Neural progenitor cell (in vitro differentiated cells): ENCODE measurements around a stretch of chr19.

DNA sequence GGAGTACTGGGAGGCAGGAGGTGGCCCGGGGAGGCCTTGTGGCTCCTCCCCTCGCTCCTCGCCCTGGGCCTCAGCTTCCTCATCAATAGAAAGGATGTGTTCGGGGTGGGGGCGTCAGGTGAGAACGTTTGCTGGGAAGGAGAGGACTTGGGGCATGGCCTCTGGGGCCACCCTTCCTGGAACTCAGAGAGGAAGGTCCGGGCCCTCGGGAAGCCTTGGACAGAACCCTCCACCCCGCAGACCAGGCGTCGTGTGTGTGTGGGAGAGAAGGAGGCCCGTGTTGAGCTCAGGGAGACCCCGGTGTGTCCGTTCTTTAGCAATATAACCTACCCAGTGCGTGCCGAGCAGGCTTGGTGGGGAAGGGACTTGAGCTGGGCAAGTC is 15.8 kb upstream of the CELF5 start:
- RAMPAGE, long total RNA = no peak

DNA sequence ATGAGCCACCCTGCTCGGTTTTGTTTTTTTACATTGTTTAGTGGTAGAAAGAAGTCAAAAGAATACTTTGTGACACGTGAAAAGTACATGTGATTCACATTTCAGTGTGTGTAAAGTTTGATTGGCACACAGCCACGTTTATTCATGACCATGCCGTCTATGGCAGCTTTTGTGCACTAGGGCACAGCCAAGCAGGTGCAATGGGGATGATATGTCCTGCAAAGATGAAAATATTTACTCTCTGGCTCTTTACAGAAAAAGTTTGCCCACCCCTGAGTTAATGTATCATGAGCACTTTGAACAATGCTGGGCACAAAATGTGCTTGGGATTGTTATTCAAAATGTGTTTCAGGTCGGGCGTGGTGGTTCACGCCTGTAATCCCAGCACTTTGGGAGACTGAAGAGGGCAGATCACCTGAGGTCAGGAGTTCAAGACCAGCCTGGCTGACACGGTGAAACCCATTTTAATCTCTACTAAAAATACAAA is 16.1 kb upstream of the NFIC start:
- RAMPAGE, long total RNA = no peak

GRCh38 chr19:3358336-3358893 is 8.0 kb upstream of the NFIC start:
- RAMPAGE, long total RNA = no peak

DNA sequence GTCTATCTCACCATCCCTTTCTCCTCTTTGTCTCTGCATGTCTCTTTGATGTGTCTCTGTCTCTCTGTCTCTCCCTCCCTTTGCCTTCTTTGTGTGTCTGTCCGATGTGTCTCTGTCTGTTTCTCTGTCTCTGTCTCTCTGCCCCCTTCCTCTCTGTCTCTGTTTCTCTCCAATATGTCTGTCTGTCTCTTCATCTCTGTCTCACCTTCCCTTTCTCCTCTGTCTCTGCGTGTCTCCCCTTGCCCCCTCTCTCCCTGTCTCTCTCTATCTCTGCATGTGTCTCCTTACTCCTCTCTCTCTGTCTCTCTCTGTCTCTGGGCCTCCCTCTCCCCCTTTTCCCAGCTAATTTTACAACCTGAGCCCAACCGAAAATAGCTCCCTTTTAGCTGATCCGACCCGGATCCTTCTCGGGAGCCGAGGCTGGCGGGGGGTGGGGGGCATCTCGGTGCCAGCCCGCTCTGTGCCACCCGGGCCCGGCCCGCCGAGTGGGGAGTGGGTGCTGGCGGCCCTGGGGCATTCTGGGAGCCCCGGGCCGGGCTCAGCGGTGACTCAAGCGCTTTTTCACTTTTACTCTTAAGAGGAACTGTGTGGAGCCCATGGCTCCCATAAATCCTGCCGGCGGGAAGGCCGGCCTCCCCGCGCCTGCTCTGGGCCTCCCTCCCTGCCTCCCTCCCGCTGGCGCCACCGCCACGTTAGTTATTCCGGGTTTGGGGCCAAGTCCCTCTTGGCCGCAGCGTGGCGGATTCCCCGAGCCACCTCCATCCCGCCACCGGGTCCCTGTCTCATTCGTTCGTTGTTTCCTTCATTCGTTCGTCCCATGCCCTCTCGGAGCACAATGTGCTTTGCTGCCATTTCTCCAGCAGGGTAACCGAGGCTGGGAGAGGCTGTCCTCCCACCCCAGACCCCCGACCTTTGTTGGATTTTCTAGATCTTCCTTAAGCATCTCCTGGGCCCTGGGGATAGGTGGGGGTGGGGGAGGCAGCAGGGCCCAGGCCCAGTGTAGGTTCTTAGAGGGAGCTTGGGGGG is 3.0 kb downstream of the NFIC start:
- RAMPAGE, long total RNA = no peak

DNA sequence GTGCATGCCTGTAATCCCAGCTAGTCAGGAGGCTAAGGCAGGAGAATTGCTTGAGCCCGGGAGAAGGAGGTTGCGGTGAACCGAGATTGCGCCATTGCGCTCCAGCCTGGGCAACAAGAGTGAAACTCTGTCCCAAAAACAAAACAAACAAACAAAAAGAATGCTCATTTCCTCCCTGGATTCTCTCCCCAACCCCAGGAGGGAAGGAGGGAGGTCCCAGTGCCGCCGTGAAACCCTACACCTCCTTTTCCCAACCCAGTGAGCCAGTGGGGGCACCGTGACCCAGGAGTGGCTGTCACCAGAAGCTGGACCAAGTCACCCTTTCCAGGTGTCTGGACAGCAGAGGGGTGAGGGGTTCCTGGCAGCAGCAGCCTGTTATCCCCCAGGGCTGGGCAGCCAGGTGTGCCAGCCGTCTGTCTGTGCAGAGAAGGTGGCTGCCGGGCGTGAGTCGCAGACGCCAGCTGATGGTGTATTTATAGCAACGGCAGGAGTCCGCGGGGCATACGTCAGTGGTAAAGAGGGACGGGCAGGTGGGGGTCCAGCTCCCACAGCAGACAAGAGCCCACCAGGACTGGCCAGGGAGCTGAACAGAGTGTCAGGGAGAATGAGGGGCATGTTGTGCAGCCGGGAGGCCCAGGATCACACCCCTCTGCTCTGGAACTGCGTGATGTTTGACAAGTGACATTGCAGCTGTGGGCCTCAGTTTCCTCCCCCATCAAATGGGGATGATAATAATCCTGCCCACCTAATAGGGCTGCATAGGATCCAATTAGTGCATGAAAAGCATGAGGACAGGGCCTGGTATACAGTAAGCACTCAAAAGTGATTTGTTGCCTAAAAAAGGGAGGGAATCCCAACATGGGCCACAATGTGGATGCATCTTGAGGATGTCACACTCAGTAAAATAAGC is 23.7 kb downstream of the NFIC start:
- RAMPAGE, long total RNA = no peak

DNA sequence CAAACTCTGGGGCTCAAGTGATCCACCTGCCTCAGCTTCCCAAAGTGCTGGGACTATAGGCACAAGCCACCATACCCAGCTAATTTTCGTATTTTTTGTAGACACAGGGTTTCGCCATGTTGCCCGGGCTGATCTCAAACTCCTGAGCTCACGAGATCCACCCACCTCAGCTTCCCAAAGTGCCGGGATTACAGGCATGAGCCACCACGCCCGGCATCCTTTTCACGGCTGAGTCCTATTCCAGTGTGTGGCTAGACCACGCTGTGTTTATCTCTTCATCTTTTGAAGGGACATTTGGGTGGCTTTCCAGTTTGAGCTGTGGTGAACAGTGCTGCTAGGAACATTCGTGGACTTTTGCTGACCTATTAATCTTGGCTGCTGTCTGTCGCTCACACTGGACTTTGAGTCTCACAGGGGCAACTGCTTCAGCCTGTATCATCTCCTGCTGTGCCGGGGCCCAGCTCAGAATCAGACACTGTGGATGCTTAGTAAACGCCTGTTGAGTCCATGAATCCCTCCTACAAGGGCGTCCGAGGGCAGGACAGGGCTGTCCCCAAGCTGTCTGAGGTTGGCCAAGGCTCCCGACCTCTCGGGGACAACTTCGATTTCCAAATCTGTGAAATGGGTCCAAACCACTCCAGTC is 48.6 kb downstream of the SMIM24 start:
- RAMPAGE, long total RNA = no peak

DNA sequence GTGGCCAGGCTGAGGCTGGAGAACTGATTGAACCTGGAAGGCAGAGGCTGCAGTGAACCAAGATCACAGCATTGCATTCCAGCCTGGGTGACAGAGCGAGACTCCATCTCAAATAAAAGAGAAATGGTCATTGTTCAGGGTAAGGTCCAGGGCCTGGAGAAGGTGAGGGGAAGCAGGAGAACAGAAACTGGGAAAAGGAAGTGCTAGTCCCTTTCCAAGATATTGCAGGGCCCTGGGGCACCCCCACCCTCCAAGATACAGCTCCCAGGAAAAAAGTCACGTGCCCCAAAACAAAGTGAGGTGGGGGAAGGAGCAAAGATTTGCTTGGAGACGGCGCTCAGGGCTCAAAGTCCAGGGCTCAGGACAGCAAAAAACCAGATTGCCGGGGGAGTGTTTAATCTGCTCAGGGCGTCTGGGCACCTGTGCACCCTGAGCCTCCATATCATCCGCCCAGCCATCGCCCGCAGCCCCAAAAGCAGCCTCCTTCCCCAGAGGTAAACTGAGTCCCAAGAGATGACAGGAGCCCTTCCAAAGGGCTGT is 6.4 kb downstream of the SMIM24 start:
- RAMPAGE, long total RNA = no peak

DNA sequence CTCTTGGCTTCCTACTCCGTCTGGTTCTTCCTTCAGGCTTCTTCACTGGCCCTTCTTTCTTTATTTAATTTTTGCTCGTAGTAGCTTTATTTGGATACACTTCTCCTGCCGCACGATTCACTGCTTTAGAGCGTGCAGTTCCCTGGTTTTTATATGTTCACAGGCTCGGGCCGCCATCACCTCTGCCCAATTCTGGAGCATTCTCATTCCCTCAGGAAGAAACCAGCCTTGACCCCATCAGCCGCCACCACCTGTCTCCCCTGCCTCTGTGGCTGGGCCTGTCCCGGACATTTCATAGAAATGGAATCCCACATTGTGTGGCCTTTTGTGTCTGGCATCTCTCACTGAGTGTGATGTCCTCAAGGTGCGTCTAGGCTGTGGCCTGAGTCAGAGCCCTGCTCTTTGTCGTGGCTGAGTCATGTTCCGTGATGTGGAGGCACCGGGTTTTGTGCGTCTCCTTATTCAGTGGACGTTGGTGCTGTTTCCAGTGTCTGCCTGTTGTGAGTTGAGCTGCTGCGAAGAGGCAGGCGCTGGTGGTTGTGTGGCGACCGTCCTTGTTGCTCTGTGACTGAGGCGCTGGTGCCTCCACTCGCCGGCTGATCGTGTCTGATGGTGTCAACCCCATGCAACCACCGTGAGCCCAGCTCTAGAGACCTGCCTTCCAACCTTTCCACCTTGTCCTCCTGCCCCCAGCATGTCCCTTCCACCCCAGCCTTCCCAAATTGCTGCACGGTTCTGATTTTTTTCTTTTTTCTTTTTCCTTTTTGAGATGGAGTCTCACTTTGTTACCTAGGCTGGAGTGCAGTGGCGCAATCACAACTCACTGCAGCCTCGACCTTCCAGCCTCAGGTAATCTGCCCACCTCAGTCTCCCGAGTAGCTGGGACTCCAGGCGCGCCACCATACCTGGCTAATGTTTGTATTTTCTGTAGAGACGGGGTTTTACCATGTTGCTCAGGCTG is 3.6 kb downstream of the FZR1 start:
- RAMPAGE, long total RNA = no peak

DNA sequence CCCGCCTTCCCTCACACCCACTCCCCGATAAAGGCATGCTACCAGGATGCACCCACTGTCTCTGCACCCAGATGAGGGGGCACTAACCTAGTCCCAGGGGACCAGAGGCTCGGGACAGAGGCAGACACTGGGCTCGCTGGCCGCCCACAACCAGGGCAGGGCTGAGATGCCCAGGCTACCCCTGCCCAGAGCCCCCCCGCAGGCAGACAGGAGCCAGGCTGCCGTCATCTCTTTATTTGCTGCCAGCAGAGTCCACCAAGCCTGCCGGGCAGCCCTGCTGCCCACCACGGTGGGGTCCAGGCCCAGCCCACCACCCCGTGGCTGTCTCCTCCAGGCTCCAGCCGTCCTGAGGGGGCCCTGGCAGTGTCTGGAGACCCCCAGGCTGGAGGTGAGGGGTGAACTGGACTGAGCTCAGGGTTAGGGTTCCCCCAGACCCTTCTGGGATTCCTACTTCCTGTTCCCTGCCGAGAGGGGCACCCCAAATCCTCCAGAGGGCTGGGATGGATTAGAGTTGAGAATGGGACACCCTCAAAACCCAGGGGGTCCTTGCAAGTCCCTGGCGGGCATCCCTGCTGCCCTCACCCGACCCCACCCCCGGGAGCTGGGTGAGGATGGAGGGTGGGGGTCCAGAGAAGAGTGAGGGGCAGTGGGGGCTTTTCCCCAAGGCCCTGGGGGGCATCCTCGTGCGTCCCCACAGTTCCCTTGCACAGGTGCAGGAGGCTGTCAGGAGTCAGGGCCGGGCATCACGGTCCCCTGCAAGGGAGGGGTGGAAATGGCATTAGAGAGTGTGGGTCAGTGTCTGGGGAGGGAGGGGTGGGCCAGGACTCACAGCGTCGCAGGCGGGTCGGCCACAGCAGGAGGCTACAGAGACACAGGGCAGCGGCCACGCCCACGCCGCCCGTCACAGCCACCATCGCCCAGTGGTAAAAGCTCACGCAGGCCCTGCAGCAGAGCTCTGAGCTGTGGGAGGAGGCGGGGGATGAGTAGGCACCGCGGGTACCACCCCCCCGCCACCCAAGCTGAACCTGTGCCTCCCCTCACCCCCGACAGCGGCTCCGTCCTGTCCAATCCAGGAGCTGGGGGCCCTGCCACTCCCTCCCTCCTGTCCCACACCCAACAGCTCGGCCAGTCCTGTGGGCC is 5.4 kb downstream of the TEKTIP1 start:
- RAMPAGE, long total RNA = no peak

- RAMPAGE, long total RNA = no peak
Measured at GRCh38 chr19:3617351-3617898, 9.2 kb downstream of the CACTIN start.

DNA sequence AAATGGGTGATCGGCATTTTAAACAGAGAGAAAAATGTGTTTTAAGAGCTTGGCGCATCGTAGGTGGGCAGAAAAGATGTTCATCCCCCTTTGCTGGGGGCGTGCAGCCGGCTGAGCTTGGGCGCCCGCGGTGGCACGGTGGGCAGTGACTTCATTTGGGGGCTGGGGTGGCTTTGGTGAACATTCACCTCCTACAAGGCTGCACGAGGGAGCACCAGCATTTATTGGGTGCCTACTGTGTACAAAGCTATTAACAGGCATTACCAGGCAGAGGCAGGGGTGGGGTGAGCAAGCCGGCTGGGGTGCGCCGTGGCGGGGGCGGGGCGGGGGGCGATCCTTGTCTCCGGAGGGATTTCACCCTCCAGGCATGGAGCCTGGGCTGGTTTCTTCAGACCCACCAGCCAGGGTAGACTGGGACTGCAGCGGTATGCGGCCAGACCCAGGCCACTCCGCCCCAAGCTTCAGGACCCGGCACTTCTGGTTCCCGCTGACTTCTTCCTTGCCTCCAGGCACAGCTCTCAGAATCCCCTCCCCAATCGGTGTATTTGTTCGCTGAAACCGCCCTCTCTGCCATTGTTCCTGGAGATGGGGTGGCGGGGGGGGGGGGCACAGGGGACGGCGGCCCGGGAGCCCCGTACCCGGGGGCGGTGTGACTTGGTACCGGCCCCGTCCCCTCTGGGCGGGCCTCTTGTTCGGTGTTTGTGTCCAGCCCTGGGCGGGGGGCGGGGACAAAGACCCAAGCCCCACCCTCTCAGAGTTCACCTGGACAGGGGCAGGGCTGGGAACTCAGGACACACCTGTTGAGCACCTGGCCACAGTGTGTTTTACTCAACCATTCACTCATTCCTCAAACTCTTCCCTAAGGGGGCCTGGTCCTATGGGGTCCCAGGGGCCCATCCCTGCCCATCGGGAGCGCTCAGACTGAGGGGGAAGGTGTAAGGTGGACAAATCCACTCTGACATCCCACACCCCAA is 14.4 kb downstream of the TJP3 start:
- RAMPAGE, long total RNA = no peak

- RAMPAGE, long total RNA = no peak
Measured at GRCh38 chr19:3785456-3785690, 808 bp downstream of the MATK start.

GRCh38 chr19:3953948-3954706 is 16.8 kb downstream of the DAPK3 start:
- RAMPAGE, long total RNA = no peak

DNA sequence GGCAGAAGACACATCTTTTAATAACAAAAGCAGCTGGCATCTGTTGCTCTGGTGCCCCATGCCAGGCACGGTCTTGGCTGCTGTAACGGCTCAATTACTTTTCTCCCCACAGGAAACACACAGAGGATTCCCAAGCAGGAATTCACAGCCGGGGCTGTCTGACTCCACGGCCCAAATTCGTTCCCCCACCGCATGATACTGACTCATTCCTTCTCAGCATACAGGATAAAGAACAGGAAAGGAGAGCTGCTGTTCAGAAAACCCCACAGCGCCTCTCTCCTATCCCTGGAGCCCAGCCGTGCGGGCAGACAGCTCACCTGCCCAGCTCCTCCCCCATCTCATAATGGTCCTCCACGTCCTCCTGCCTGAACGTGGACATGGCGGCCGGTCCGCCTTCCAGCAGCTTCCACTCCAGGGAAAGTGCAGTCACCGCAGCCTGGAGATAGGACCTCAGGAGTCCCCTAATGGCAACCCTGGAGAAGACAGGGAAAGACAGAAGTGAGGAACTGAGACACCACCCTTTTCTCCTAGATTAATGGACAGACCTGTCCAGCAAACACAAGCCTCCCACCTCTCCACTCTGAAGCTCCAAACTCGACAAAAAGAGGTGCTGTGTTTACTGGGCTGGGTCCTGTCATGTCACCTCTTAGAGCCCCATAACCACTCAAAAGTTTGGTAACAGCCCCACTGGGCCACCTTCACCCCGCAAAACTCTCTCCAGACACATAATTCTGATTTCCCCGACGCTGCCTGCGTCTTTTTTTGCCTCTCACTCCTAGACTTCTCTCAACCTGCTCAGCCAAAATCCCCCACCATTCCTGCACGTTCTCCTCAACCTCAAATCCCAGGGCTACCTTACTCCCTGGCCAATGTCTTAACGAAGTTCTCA is 1.3 kb downstream of the DAPK3 start:
- RAMPAGE, long total RNA = no peak

DNA sequence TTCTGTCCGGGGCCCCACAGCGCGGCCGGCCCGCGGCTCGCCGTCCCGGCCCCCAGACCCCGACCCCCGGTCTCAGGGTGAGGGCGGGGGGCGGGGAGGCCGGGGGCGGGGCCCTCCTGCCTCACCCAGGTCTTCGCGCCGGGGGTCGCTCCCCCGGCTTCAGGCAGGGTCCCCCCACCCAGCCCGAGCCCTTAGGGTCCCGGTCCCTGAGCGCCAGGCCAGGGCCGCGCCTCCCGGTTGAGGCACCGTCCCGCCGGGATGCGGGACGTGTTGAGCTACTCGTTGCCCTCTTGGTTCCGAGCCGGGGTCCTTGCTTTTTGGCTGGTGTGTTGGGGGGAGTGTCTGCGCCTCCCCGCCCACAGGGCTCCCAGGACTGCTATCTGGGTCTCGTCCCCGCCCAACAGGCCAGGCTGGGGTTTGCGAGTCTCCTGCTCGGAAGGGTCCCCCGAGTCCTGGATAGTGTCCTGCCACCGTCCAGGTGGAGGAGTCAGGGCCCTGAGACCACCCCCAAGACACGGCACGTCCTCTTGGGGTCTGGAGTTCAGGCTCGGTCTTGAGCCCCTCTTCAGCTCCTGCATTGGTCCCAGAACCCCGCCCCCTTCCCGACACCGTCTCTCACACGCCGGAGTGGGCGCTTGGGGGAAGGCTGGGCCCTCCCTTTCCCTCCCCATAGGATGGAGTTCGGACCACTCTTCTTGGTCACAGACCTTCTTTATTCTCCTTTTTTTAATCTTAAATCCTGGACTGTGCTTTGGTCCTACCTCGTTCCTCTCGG is 517 bp downstream of the PIAS4 start:
- RAMPAGE, long total RNA = no peak

- RAMPAGE, long total RNA = no peak
Measured at GRCh38 chr19:4041010-4041260, 25.8 kb downstream of the ZBTB7A start.

- RAMPAGE, long total RNA = no peak
Measured at GRCh38 chr19:4048085-4048588, 18.6 kb downstream of the ZBTB7A start.

DNA sequence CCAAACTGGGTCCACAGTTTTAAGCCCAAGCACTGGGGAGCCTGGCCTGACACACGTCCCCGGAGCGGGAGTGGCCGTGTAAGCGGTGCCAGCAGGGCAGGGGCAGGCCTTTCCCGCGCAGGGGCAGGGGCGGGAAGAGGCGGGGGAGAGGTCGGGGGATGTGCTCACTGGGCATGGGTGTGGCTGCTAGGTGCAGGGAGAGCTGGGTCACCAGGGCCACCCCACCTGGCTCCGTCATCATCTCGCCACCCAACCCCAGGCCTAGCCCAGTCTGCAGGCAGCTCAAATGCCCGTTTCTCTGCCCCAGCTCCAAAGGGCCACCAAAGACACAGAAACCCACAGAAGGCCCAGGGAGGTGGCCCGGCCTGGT is 27.9 kb downstream of the MAP2K2 start:
- RAMPAGE, long total RNA = no peak

DNA sequence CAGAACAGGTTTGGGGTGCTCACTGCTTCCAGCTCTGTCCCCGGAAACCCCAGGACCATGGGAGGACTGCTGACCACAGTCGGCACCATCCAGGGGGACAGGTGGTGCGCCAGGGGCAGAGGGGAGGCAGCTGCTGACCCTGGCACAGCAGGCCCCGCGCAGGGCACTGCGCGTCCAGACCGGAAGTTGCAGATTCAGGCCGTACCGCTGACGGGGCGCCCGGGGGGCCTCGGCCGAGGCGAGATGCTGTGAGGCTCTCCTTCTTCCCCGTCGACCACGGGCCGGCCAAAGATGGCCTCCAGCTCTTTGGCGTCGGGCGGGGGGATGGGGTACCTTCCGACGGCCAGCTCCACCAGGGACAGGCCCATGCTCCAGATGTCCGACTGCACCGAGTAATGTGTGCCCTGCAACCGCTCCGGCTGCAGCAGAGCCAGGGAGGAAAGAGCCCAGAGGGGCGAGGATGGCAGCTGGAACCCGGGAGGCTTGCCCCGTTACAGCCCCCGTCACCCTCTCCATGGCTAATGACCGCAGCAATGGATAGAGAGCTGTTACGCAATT is 24.8 kb downstream of the MAP2K2 start:
- RAMPAGE, long total RNA = no peak

DNA sequence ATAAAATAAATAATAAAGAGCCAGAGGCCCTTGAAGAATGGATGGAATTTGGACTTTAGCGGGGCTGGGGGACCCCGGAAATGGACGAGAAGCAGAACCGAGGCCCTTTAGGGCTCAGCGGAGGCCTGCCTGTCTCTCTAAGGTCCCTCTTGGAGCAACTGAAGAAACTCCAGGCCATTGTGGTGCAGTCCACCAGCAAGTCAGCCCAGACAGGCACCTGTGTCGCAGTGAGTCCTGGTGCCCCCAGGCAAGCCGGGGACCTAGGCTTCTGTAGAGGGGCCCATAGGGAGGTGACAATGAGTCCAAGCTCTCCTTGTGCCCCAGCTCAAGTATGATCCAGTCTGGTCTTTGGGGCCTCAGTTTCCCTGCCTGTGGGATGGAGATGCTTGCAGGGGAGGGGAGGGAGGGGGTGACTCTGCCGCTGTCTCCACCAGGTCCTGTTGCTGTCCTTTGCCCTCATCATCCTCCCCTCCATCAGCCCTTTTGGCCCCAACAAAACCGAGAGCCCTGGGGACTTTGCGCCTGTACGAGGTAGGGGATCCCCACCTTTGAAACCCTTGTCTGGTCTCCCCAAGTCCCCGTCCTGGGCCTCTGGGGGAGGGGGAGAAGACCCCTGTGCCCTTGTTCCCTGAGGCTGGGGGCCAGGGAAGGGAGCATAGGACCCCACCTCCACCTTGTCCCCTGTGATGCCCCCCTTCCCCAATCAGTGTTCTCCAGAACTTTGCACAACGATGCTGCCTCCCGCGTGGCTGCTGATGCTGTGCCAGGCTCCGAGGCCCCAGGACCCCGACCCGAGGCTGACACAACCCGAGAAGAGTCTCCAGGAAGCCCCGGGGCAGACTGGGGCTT is 11.2 kb downstream of the SIRT6 start:
- RAMPAGE, long total RNA = no peak